Uterus (tissue), 7 donors: Measurements from ENCODE around the genes MB and APOL1.

DNA sequence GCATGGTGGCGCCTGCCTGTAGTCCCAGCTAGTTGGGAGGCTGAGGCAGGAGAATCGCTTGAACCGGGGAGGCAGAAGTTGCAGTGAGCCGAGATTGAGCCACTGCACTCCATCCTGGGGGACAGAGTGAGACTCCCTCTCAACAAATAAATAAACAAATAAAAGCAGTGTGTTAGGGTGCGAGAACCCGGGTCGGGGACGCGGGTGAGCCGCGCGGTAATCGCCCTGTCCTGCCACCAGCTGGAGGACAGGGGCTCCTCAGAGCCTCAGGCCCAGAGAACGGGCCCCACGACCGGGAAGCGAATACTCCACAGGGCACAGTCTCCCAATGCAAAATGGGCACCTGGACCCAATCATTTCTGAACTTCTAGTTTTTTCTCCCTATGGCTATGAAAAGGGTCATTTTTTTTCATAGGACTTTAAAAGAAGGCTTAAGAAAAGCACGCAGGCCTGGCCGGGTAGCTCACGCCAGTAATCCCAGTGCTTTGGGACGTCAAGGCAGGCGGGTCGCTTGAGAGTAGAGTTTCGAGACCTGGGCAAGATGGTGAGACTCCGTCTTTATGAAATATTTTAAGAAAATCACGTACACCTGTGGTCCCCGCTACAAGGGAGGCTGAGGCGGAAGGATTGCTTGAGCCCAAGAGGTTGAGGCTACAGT, 710 bp upstream of the MCM5 start:
- PRO-cap, 4 experiments = no peak in any of the 4 experiments
- RAMPAGE, long total RNA, 2 experiments = no peak in any of the 2 experiments
- RRBS = 94% methylated on average over 12 of the region's 28 CpGs

GRCh38 chr22:35451941-35452959, 52.3 kb downstream of the MCM5 start:
- PRO-cap, 4 experiments = no peak in any of the 4 experiments
- RAMPAGE, long total RNA, 2 experiments = no peak in any of the 2 experiments
- RRBS = no CpG with 5 or more reads among the region's 27 CpGs

DNA sequence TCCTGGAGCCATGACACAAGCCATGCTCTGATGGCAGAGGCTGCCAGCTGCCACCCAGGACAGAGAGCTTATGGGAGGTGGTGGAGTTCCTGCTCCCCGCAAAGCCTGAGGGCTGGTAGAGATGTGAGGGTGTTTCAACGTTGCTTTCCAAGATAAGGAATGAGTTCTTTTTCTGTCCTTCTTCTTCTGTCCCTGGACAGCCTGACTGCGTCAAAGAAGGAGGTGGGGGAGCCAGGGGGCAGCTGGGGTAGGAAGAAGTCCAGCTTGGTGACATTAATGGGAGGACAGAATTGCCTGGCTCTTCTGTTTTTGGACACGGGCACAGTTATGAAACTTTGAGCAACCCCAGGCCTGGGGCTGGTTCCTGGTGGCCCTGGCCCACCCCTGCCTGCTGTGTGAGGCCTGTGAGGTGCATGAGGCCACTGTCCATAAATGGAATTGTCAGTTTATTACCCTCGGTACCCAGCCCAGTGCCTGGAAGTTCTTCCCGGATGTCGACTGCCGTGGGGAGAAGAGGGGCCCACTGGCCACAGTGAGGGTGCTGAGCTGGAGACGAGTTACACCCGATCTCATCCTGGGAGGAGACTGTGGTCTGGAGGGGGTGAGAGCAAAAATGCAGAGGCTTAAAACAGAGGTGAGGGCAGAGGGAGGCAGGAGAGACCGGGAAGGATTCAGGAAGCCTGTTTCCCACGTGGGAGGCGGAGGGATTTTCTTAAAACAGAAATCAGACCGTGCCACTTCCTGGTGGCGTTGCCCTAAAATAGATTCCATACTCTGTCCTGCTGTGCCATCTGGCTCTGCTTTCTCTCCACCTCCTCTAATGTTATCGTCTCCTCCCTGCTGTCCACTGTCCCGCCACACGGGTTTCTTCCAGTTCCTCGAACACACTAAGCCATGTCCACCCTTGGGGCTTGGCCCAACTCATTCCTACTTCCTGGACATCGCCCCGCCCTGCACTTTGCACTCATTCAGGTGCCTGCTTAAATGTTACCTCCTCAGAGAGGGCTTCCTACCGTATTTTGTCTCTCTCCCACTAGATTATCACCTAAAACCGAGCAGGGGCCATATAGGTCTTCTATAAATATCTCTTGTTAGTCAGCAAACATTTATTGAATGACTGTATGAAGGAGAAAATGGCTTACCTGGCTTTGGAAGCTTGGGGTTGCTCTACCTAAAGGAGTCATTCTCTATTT, 59.7 kb upstream of the RASD2 start:
- PRO-cap, 4 experiments = no peak in any of the 4 experiments
- RAMPAGE, long total RNA, 2 experiments = no peak in any of the 2 experiments
- RRBS = no CpG with 5 or more reads among the region's 23 CpGs

GRCh38 chr22:35541026-35541652, 508 bp downstream of the RASD2 start:
- PRO-cap, 4 experiments = peak in 2 of 4 experiments; most common minus-strand start chr22:35541466 (in 2)
- RAMPAGE, long total RNA, 2 experiments = no peak in any of the 2 experiments
- RRBS = 6% methylated on average over 24 of the region's 43 CpGs

- PRO-cap, 4 experiments = no peak in any of the 4 experiments
- RAMPAGE, long total RNA, 2 experiments = no peak in any of the 2 experiments
- RRBS = no CpG with 5 or more reads among the region's 12 CpGs
Measured at GRCh38 chr22:35552211-35552801, 11.7 kb downstream of the RASD2 start.

DNA sequence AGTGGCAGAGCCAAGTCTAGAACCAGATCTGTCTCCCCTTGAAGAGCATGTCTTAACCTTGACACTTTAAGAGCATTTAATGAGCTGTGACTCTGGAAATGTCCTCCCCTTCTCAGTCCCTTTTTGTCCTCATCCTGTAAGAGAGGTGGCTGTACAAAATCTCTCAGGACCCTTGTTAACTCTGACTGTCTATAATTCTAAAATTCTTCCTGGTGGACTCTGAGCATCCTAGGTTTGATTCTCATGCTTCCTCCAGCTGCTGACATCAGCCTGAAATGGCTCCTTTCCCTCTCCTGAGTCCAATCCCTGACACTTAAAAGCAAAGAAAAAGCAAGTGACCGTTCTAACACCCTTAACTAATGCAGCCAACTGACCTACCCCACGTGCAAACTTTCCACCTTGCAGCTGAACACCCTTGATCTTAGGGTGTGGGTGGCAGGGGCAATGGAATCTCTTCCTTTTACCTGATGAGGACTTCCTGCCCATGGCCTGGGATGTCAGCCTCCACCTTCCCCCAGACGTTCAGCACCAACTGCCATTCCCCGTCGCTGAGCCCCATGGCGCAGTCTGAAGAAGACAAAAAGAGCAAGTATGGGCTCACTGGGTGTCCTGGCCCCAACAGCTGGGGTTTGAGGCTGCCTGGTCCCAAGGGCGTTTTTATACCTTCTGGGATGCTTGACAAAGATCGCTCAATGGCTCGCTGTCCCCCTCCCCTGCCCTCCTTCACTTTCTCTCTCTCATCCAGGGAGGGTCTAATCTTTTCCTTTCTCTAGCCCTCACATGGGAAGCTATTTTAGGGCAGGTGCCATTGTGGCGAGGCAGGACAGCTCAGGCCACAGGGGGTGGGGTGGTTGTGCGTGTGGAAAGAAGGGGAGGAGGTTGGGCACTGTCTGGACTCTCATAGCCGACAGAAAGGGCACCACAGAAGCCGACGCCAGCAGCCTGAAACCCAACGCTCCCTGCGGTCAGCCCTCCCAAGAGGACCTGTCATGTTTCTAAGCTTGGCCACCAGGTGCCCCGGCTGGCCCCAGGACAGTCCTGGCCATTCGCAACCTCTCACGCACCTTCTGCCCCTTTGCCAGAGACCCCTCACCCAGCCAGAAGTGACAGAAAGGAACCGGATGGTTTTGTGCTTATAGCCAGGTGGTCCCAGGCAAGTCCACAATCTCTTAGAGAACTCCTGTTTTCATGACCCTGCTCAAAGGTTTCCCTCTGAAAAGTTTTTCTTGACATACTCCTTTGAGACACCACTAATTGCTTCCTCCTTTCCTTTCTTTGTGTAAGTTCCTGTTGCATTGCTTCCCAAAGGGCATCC, at the start of gene MB:
Gene MB, minus strand, starts transcription at position 631 of the 1,315 bp plus-strand sequence.
- PRO-cap, 4 experiments = no peak in any of the 4 experiments
- RAMPAGE, long total RNA, 2 experiments = no peak in any of the 2 experiments
- RRBS = 56% methylated on average over 3 of the region's 20 CpGs

DNA sequence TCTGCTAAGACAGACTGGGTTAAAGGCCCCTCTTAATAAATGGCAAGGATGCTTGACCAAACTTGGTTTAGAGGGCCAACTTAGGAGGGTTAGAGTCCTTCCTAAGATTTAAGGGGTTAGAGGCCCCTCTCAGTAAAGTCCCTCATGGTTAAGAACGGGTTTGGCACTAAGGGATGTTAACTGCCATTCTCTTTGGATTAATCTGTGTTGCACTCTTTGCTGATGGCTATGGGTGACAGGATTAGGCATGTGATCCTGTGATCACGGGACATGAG, 21.2 kb downstream of the APOL6 start:
- PRO-cap, 4 experiments = no peak in any of the 4 experiments
- RAMPAGE, long total RNA, 2 experiments = no peak in any of the 2 experiments
- RRBS = no CpG with 5 or more reads among the region's 2 CpGs

DNA sequence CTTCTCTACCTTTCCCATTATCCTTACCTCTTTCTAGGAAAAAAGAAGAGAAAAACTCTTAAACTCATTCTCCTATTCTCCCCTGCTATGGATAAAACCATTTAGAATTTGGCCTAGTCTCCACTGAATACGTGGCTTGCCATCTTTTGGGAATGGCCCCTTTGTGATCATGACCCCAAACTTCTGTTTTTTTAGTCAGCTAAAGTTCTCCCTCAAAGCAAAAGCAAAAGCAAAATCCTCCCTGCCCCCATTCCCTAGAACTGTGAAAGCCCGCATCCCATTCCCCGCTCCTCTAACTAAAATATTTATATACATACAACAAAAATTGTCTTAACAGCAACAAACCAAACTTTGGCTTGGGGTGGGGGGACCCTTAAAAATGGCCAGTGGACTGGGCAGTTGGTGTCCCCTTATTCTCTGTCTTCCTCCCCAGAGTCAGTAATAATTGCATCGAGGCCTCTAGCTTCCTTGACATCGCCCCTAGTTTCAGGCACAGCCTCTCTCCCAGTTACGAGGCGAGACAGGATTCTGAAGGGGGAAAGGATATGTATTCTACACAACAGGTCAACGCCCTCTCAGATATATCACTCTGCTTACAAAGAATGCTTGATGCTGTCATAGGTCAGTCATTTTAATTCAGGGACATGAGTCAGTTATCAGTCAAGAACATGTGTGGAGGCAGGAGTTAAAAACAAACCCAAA, 24.3 kb downstream of the APOL5 start:
- PRO-cap, 4 experiments = no peak in any of the 4 experiments
- RAMPAGE, long total RNA, 2 experiments = no peak in any of the 2 experiments
- RRBS = no CpG with 5 or more reads among the region's 8 CpGs

- PRO-cap, 4 experiments = peak in 4 of 4 experiments; most common plus-strand start chr22:35996074 (in 4); most common minus-strand start chr22:35995907 (in 3)
- RAMPAGE, long total RNA, 2 experiments = no peak in any of the 2 experiments
- RRBS = no CpG with 5 or more reads among the region's 5 CpGs
Measured at GRCh38 chr22:35995763-35996452, 32.7 kb downstream of the RBFOX2 start.

- PRO-cap, 4 experiments = no peak in any of the 4 experiments
- RAMPAGE, long total RNA, 2 experiments = no peak in any of the 2 experiments
- RRBS = no CpG with 5 or more reads among the region's 2 CpGs
Measured at GRCh38 chr22:36017725-36018285, 10.8 kb downstream of the RBFOX2 start.

GRCh38 chr22:36035959-36036816, 7.6 kb upstream of the RBFOX2 start:
- PRO-cap, 4 experiments = no peak in any of the 4 experiments
- RAMPAGE, long total RNA, 2 experiments = no peak in any of the 2 experiments
- RRBS = no CpG with 5 or more reads among the region's 10 CpGs

DNA sequence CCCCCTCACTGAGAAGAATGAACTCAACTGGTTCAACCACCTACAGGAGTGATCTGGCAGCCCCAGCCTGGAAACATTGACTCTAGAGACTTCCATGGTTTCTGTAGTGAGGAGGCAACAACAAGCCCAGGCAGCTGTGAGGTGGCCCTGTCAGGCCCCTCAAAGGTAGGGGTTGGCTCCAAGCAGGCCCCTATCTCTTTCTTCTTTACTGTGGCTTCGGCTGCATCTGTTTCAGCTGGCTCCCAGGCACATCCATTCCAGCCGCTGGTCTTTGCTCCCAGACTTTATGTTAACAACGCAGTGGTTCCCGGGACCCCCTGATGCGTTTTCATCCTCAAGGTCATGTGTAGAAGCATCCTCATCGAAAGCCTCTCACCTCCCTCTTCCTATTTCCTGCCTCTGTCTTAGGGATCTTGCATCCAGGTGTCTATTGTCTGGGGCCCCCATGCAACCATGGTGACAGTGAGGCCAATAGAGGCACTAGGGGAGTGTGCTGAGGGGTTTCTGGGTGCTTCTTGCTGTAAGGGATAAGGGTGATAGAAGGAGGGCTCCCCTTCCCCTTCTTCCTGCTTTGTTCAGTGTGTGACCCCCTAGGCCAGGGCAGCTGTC, 5.4 kb downstream of the APOL3 start:
- PRO-cap, 4 experiments = no peak in any of the 4 experiments
- RAMPAGE, long total RNA, 2 experiments = start-site peak on the minus strand in 1 of 2 experiments, centred at position 317 of the sequence, 14 reads per replicate
- RRBS = no CpG with 5 or more reads among the region's 6 CpGs

DNA sequence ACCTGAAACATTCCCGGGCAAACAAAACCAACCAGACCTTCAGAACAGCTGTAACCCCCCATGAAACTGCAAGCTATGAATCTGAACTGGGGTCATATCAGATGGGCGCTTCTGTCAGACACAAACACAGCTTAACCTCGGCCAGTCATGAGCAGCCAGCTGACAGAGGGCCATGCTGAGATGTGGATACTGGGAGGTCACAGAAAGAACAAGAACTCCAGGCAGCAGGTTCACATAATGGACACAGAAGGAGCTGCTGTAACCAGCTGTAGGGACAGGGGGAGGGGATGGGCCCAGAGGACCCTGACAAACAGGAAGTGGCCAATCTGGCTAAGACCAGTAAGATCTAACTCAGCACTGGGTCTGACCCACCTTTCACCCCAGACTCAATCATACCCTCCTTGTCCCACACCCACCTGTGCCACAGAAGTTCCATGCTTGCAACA, 4.1 kb downstream of the APOL4 start:
- PRO-cap, 4 experiments = no peak in any of the 4 experiments
- RAMPAGE, long total RNA, 2 experiments = no peak in any of the 2 experiments
- RRBS = no CpG with 5 or more reads among the region's 3 CpGs

GRCh38 chr22:36252601-36253719, at the start of gene APOL1:
APOL1 (plus strand) TSS chr22:36253133.
- PRO-cap, 4 experiments = peak in 4 of 4 experiments; most common plus-strand start chr22:36253133 (in 3); most common minus-strand start chr22:36253015 (in 3)
- RAMPAGE, long total RNA, 2 experiments = start-site peak on the plus strand in 1 of 2 experiments, at chr22:36253104-36253174 at its widest, 94 reads per replicate
- RRBS = no CpG with 5 or more reads among the region's 13 CpGs

DNA sequence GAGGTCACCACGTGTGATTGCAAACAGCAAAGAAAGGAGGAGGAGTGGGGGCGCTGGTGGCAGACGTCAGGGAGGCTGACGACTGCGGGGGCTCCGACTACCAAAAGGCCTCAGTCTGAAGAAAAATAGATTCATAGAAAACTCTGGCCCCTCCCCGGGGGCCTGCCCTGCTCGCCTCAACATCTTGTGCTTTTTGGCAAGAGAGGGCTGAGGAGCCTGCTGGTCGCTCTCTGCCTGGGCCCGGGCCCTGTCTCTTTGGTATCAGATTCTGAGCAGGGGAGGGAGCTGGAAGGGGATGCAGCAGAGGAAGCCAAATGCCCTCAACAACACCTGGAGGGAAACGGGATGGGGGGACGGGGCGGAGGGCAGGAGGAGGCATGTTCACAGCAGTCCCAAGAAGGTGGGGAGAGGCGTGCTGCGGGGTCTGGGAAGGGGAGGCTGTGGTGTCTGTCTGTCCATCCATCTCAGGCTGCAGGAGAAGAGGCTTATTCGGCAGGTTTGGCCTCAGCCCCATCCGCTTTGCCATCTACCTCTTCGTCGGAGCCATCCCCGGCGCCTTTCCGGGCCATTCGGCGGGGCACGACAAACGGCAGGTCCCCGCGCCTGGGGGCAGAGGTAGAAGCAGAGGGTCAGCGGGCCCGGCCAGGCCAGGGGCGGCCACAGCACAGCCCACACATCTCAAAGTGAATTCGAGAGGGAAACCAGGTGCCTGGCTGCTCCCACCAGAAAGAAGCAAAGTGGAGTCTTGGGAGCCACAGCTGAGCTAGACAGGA, 29.4 kb downstream of the APOL1 start:
- PRO-cap, 4 experiments = no peak in any of the 4 experiments
- RAMPAGE, long total RNA, 2 experiments = no peak in any of the 2 experiments
- RRBS = 50% methylated on average over 11 of the region's 32 CpGs

GRCh38 chr22:36283914-36284665, 31.2 kb downstream of the APOL1 start:
- PRO-cap, 4 experiments = no peak in any of the 4 experiments
- RAMPAGE, long total RNA, 2 experiments = no peak in any of the 2 experiments
- RRBS = 92% methylated on average over 3 of the region's 38 CpGs

- PRO-cap, 4 experiments = no peak in any of the 4 experiments
- RAMPAGE, long total RNA, 2 experiments = start-site peak on the minus strand in 1 of 2 experiments, at chr22:36285866-36285948 at its widest, 72 reads per replicate
- RRBS = 11% methylated on average over 3 of the region's 22 CpGs
Measured at GRCh38 chr22:36285385-36286134, 32.6 kb downstream of the APOL1 start.

DNA sequence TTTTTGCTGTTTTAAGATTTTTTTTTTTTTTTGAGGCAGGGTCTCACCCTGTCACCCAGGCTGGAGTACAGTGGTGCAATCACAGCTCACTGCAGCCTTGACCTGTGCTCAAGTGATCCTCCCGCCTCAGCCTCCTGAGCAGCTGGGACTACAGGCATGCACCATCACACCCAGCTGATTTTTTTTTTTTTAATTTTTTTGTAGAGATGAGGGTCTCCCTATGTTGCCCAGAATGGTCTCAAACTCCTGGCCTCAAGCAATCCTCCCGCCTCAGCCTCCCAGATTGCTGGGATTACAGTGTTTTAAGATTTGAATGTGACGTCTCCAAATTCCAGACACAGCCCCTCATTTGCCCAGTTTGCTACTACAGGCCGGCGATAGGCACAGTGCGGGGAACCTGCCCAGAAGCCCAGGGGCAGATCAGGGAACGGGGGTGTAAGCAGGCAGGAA, 55.3 kb downstream of the APOL1 start:
- PRO-cap, 4 experiments = no peak in any of the 4 experiments
- RAMPAGE, long total RNA, 2 experiments = no peak in any of the 2 experiments
- RRBS = no CpG with 5 or more reads among the region's 7 CpGs

GRCh38 chr22:36330324-36331418, 57.1 kb downstream of the MYH9 start:
- PRO-cap, 4 experiments = peak in 4 of 4 experiments; most common plus-strand start chr22:36330809 (in 3); most common minus-strand start chr22:36330843 (in 3)
- RAMPAGE, long total RNA, 2 experiments = no peak in any of the 2 experiments
- RRBS = no CpG with 5 or more reads among the region's 29 CpGs

DNA sequence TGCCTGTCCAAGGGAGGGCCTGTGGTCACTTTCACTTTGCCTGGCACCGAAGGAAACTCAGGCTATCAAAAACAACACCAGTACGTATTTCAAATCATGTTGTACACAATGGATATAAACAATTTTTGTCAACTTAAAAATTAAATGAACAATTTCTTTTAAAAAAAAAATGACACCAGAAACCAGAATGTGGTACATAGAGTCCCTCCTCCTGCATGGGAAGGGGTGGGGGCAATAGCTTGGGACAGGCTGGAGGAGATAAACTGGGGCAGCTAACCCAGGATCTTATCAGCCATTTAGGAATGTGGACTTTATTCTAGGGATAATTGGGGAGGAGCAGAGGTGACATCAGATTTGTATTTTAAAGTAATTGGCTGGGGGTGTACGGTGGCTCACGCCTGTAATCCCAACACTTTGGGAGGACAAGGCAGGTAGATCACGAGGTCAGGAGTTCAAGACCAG, 26.3 kb downstream of the MYH9 start:
- PRO-cap, 4 experiments = no peak in any of the 4 experiments
- RAMPAGE, long total RNA, 2 experiments = no peak in any of the 2 experiments
- RRBS = no CpG with 5 or more reads among the region's 5 CpGs